Lung (tissue), 4 donors: ENCODE data around the genes GJA8 and PPIAL4G.

DNA sequence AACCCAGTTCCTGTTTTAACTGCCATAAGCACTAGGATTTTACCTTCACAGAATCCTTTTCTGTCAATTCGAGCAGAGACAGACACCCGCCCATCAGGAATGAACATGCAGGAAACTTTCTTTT lies 1.6 kb downstream of the TXNIP start:
- PRO-cap = no peak
- RAMPAGE, long total RNA = no peak
- RRBS = no CpG with 5 or more reads among the region's 2 CpGs

GRCh38 chr1:145995010-145995561 lies 1.3 kb downstream of the TXNIP start:
- PRO-cap = no peak
- RAMPAGE, long total RNA = no peak
- RRBS = no CpG with 5 or more reads among the region's 6 CpGs

GRCh38 chr1:146019272-146020169 lies 2.0 kb downstream of the HJV start:
- PRO-cap = no peak
- RAMPAGE, long total RNA = no peak
- RRBS = no CpG with 5 or more reads among the region's 43 CpGs

GRCh38 chr1:146039872-146040208 lies 18.3 kb upstream of the HJV start:
- PRO-cap = no peak
- RAMPAGE, long total RNA = no peak
- RRBS = no CpG with 5 or more reads among the region's 7 CpGs

DNA sequence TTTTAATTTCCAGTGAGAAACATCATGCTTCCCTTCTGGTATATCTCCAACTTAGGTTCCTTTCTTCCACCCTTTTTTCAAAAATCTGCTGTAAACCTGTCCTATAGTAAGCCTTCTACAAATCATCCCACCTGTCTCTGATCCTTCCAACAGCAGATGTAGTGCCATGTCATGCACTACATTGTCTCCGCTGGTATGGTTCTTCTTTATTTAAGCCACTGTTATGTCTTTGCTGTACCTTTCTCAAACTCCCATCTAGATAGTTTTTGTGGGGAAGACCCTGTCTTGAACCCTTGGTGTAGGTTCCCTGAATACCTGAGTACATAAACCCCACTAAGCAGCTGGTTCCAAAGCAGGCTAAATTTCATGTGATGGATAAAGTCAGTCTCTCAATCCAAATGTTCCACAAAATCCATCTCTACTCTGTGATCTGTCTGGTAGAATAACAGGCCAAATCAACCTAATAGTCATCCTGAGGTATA lies 28.0 kb upstream of the NBPF10 start:
- PRO-cap = no peak
- RAMPAGE, long total RNA = no peak
- RRBS = no CpG with 5 or more reads among the region's 1 CpG

GRCh38 chr1:146411788-146412489 lies 67.4 kb upstream of the PPIAL4H start:
- PRO-cap = no peak
- RAMPAGE, long total RNA = no peak
- RRBS = no CpG with 5 or more reads among the region's 6 CpGs

DNA sequence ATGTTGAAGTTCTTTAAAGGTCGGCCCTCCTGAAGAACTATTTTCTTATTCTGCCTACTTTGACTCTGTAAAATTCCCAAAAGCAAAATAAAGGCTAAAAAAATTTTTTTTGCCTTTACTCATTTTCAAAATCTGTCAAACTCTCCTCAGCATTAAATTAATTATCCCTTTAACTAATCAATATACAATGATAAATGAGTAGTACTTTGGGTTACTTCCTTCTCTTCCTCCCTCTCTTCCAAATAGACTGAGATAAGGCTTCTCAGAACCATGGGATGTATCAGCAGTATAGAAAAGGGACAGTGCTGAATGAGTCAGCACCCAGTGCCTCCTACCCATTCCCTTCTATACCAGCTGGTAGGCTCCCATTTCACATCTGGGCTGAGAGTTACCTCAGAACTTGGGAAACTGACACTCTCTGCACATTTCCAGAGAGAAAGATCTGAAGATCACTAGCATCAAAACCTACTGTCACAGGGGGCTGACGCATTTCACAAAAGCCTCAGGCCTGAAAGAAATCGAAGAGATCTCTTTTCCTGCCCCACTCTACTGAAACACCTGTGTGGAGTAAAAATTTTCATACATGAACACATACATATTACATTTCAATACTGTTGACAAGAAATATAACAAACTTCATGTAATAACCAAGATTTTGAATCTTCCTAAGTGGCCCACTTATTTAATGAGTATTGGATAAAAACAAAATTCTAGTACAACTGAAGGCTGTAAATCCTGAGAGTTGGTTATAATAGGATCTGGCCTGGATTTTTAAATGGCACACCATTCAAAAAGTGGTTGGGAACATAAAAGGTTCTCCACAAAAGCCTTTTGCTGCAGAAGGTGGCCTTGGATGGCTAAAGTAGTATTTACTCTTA lies 15.1 kb downstream of the PRKAB2 start:
- PRO-cap = no peak
- RAMPAGE, long total RNA = no peak
- RRBS = no CpG with 5 or more reads among the region's 3 CpGs

DNA sequence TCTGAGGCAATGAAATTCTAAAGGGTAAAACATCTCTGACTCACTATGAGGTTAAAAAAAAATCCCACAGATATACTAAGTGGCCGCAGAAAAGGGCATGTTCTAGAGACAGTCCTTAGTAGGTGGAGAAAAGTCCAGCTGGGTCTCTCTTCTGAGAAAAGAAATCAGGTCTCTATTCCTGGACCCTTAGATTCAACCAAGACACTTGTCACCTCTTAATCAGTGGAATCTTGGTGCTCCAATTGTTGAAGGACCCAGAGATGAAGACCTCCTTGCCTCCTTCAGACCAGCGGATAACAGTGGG lies 4.8 kb downstream of the PRKAB2 start:
- PRO-cap = no peak
- RAMPAGE, long total RNA = no peak
- RRBS = no CpG with 5 or more reads among the region's 2 CpGs

GRCh38 chr1:147168633-147169208 lies 3.5 kb downstream of the PRKAB2 start:
- PRO-cap = no peak
- RAMPAGE, long total RNA = no peak
- RRBS = no CpG with 5 or more reads among the region's 2 CpGs

DNA sequence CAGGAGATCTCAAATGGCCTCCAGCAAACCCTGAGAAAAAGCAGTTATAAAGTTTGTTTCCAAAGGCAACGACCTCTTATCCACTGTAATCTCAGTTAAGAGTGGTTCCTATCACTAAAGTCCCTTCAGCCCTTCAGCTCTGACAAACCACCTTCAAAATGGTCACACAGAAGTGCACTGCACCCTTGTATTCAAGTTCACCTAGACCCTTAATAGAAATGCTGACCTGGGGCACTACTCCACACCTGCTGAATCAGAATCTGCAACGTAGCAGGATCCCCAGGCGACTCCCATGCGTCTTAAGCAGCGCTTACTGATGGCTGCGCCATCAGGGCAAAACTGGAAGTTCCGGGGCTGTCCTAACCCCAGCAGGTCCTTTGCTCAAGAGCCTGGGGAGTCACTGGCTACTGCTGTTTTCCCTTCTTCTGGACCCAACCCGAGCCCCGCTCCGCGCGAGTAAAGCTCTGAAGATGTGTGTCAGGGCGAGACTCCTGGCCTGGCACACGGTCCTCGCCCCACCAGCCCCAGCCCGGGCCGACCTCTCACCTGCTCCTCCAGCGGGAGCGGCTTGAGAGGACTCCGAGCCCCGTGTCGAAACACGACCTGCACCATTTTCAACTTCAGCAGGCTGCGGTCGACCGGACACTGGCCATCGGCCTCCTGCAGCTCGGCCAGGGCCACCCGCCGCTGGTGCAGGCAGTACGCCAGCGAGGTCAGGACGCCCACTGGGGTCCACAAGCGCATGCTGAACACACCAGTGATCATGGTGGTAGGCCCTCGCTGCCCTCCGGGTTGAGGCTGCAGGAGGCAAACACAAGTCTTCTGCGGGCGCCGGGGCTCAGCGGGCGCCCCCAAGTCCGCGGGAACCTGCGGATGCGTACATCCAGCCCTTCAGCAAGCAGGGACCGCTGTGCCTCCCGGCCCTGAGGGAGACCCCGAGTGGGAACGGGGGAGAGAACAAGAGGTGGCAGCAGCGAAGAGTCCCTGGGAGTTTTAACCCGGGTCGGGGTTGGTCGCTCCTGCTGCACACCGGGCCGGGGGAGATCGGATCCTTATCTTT lies 710 bp downstream of the ACP6 start:
- PRO-cap = no peak
- RAMPAGE, long total RNA = no peak
- RRBS = 2% methylated on average over 20 of the region's 56 CpGs

GRCh38 chr1:147758784-147759346 lies 1.5 kb downstream of the GJA5 start:
- PRO-cap = no peak
- RAMPAGE, long total RNA = no peak
- RRBS = no CpG with 5 or more reads among the region's 19 CpGs

DNA sequence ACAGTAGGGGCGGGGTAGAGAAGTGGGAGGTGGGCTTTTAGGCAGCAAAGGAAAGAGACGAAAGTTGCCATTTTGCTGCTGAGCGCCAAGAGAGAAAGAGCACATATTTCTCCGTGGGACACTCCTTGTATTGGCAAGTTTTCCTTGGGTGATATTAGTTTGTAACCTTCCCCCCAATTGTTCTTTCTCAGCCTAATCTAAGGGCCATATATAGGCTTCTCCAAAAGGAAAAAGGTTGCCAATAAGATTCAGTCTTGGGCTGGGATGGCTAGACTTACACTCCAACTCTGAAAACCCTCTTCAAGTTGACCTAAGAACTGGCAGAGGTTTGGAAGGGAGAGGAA lies at the start of gene GJA8:
Gene GJA8 (plus strand): TSS at position 67 of the 344 bp plus-strand sequence.
- PRO-cap = no peak
- RAMPAGE, long total RNA = no peak
- RRBS = no CpG with 5 or more reads among the region's 4 CpGs

DNA sequence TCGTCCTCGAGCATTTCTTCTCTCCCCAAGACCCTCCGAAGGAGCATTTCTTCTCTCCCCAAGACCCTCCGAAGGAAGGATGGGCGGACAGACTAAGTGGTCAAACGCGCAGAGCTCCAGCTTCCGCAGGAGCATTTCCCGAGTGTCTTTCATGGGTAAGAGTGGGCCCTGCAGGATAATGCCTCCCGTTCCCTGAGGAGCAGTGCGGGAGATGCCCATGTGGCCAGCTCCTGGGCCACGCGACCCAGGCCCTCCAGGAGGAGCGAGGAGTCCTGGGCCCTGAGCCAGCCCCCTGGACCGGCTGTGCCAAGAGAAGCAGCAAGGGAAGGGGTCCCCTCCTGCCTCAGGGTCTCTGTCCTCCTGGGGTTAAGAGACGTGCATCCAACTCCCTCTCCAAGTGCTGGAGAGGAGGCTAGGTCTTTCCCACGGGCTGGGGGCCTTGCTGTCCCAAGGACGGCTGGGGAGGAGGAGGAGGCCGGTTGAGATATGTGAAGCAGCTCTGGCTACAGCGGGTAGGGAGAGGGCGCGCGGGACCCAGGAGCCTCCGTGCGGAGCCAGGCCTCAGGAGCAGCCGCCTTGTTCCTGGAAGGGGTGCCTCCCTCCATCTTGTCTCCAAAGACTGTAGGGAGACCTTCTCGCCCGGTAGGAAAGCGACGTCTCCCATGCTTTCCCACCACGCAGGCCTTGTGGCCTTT lies 85.3 kb downstream of the GPR89B start:
- PRO-cap = no peak
- RAMPAGE, long total RNA = no peak
- RRBS = no CpG with 5 or more reads among the region's 31 CpGs

- PRO-cap = no peak
- RAMPAGE, long total RNA = no peak
- RRBS = no CpG with 5 or more reads among the region's 8 CpGs
Measured at GRCh38 chr1:148155286-148156312, 3.5 kb upstream of the NBPF11 start.

- PRO-cap = no peak
- RAMPAGE, long total RNA = no peak
Measured at GRCh38 chr1:148297096-148297490, 145.0 kb upstream of the NBPF11 start.

DNA sequence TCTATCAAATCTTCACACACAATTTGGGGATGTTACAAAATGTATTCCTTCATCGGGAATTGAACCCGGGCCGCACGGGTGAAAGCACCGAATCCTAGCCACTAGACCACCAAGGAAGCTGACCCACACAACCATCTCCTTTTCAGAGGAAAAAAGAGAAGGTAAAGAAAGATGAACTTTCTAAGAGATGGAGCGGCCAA lies 156.7 kb upstream of the NBPF11 start:
- PRO-cap = no peak
- RAMPAGE, long total RNA = no peak
- RRBS = no CpG with 5 or more reads among the region's 6 CpGs

GRCh38 chr1:148385697-148386069 lies 97.4 kb downstream of the PPIAL4G start:
- PRO-cap = unidirectional peak, minus-strand start at chr1:148385961
- RAMPAGE, long total RNA = no peak
- RRBS = no CpG with 5 or more reads among the region's 2 CpGs

DNA sequence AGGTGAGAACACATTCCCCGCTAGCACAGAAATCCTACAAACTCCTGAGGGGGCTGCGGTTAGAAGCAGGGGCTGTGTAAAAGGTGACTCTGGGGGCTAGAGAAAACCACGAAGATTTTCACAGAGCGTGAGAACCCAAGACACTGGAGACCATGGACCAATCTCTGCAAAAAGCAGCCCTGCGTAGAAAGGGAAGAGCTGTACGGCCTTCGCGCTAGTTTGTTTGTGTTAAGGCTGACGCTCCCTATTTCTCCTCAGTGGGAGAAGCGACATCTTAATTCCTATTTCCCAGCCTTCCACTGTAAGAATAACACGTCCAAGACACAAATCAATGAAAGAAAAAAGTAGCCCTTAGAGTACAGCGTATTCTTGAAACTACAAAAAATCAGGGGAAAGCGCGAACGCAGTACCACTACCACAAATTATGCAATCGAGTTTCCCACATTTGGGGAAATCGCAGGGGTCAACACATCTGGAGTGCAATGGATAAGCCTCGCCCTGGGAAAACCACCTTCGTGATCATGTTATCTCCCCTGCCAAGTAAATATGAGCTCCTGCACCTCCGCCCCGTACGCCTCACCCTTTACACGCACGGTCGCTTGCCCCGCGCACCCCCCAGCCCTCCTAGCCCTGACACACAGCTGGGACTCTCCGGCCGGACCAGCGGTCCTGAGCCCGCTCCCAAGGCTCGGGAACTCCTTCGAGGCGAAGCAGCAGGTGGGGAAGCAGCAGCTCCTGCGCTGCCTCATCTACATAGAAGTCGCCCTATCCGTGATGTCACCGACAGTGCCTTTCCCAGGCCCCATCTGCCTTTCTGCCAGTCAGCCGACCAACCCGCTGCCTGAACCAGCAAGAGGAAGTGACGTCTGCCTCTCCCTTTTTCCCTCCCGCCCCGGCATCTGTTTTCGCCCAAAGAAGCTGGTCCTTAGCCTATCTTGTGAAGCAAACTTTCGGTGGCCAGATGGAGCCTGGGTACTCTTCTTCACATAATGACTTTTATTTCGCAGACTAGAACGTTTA lies 94.7 kb downstream of the PPIAL4G start:
- PRO-cap = bidirectional peak, plus-strand start at position 879 of the sequence, minus-strand start at position 816 of the sequence
- RAMPAGE, long total RNA = no peak
- RRBS = no CpG with 5 or more reads among the region's 47 CpGs

GRCh38 chr1:148483099-148483349 lies at the start of gene PPIAL4G:
Gene PPIAL4G, minus strand, starts transcription at chr1:148483302.
- PRO-cap = no peak
- RAMPAGE, long total RNA = no peak
- RRBS = no CpG with 5 or more reads among the region's 11 CpGs

GRCh38 chr1:148522073-148522496 lies 39.0 kb upstream of the PPIAL4G start:
- PRO-cap = bidirectional peak, plus-strand start at chr1:148522601, minus-strand start at chr1:148522299
- RAMPAGE, long total RNA = no peak
- RRBS = no CpG with 5 or more reads among the region's 23 CpGs